ENCODE measurements around the genes COQ4 and ZER1.

GRCh38 chr9:128176263-128176765 is 15.1 kb downstream of the CIZ1 start:
- RAMPAGE, total RNA: no peak

- RAMPAGE, total RNA: no peak
Measured at GRCh38 chr9:128192823-128193614, 1.6 kb upstream of the CIZ1 start.

- RAMPAGE, total RNA: no peak
Measured at GRCh38 chr9:128243164-128244242, 32.3 kb downstream of the GOLGA2 start.

- RAMPAGE, total RNA: no peak
Measured at GRCh38 chr9:128274712-128275508, 897 bp downstream of the GOLGA2 start.

DNA sequence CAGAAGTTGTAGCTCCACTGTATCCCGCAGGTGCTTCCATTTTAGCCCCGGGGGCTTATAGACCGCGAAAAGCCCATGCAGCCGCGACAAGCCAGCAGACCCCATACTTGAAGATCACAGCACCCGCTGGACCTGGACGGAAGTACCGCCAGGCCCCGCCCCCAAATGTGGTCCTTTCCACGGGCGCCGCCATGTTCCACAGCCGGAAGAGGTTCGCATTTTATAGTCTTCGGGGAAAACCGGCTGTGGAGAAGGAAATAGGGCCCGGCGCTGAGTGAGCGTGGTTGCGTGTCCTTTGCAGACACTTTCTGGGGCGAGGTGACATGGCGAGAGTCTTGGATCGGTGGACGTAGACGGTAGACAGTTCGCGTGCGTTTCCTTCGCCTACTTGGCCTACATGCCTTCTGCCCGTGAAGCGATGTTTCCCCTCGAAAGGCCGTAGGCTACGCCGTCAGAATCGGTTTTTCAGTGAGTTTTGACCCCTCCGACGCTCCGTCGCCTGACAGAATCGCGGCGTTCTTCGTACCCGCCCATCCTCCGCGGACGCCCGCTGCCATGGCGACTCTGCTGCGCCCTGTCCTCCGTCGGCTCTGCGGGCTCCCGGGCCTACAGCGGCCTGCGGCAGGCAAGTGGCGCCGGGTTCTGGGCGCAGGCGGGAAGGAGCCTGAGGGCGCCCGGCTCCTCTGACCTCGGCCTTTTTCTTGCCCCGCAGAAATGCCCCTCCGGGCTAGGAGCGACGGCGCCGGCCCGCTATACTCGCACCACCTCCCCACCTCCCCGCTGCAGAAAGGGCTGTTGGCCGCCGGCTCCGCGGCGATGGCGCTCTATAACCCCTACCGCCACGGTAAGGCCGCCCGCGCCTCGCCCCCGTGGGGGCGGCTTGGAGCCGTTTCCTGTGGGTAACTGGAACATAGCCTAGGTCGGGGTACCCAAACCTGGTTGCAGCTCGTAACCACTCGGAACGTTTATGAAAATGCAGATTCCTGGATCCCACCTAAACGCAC is at the start of gene COQ4:
TSS of gene COQ4 (plus strand) at position 536 of the 1,004 bp plus-strand sequence.
- RAMPAGE, total RNA: start-site peak on the plus strand centred at position 537 of the sequence, 20 bp wide, 52 and 80 reads in 2 replicates

- RAMPAGE, total RNA: no peak
Measured at GRCh38 chr9:128494243-128494975, 10.1 kb upstream of the GLE1 start.

DNA sequence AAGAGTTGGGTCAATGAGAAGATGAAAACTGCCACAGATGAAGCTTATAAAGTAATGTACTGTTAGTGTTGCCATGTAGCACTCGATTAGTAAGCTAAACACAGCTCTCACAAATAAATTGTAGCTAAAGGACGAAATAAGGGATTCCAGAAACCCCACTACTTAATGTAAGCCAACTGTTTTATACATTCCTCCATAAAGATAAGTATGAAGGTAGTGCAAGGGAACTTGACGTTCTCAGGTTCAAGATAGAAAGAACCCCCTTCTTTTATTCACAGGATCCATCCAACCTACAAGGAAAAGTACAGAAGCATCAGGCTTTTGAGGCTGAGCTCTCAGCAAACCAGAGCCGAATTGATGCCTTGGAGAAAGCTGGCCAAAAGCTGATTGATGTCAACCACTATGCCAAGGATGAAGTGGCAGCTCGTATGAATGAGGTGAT is 30.4 kb downstream of the SPTAN1 start:
- RAMPAGE, total RNA: no peak

DNA sequence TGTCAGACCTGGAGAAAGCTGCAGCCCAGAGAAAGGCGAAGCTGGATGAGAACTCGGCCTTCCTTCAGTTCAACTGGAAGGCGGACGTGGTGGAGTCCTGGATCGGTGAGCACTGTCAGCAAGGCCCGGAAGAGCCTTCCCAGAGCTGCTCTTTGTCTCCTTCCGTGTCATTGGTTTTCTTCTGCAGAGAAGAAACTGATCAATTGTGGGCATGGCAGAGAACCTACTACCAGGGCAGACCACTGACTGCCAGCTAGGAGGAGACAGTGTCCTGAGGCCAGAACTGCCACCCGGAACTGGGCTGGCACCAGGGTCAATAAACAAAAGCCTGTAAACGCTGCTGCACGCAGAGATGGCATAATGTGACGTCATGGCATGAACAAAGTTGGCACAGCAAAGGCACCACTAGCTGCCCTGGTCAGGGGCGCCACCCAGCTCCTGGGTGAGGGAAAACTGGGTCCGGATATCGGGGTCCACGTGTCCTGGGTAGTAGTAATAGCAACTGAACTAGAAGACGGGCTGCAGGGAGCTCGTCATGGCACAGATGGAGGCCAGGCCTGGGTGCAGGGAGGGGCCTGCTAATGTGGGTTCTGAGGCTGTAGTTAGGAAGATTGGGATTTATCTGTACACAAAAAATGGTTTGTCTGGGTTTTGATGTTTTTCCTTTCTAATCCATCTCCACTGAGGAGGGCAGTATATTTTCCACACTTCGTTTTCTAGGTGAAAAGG is 32.1 kb downstream of the DYNC2I2 start:
- RAMPAGE, total RNA: no peak

DNA sequence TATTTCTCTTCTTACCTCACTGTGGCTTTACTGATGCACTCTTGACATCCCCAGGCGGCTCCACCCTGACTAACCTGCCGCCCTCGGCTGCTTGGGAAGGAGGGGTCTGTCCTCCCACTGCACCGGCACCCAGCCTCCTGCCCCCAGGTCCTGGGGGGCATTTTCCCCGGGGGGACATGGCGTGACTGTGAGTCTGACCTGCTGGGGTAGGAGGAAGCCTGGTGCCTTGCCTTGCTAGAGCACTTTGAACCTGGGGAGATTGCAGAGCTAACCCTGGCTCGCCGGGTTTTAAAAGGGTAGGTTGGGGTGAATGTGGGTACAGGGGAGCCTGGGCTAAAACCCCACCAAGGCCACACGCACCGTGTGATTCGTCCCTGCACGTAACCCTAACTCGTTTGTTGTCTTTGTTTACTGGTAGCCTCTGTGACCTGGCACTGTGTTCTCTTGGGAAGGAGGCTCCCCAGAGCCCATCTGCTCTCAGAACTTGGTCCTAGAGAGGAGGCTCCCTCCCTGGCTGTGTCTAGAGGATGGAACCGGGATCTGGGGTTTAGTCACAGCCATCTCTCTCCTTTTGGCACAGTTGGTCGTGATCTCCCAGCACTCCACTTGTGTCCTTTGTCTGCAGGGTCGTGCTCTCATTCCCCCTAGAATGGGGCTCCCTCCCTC is 27.3 kb downstream of the DYNC2I2 start:
- RAMPAGE, total RNA: no peak

DNA sequence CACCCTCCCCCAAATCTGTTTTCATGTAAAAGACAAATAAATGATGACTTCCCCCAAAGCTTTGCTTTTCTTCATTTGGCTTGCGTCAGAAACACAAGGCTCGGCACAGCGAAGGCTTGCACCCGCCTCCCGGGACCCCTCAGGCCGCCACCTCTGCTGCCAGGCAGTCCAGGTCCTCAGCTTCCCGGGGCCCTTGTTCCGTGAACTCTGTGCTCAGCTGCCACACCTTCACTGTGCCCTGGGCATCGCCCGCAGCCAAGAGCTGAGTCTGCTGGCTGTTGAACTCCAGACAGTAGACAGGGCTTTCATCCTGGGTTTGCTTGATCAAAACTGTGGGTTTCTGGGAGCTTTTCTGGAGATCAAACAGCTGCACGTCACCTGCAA is 23.1 kb downstream of the DYNC2I2 start:
- RAMPAGE, total RNA: no peak

- RAMPAGE, total RNA: no peak
Measured at GRCh38 chr9:128702928-128703623, 773 bp downstream of the PKN3 start.

GRCh38 chr9:128770050-128770782 is 1.5 kb downstream of the ZER1 start:
- RAMPAGE, total RNA: no peak

- RAMPAGE, total RNA: no peak
Measured at GRCh38 chr9:128771783-128772182, at the start of gene ZER1. TSS of gene ZER1 (minus strand) at chr9:128771927.

DNA sequence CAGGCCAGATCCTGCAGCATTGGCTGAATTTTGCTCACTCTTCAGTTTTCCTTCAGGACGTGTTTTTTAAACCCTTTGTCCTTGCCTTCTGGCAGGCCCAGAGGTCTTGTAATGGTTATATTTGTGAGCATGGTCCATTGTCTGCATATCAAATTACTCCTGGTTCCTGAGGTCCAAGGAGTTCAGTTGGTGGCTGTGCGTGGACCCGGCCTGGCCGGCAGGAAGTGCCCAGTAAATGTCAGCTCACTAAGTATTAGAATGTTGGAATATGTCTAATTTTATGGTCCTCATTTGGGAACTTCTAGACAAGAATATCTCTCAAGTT is 690 bp downstream of the TBC1D13 start:
- RAMPAGE, total RNA: no peak

DNA sequence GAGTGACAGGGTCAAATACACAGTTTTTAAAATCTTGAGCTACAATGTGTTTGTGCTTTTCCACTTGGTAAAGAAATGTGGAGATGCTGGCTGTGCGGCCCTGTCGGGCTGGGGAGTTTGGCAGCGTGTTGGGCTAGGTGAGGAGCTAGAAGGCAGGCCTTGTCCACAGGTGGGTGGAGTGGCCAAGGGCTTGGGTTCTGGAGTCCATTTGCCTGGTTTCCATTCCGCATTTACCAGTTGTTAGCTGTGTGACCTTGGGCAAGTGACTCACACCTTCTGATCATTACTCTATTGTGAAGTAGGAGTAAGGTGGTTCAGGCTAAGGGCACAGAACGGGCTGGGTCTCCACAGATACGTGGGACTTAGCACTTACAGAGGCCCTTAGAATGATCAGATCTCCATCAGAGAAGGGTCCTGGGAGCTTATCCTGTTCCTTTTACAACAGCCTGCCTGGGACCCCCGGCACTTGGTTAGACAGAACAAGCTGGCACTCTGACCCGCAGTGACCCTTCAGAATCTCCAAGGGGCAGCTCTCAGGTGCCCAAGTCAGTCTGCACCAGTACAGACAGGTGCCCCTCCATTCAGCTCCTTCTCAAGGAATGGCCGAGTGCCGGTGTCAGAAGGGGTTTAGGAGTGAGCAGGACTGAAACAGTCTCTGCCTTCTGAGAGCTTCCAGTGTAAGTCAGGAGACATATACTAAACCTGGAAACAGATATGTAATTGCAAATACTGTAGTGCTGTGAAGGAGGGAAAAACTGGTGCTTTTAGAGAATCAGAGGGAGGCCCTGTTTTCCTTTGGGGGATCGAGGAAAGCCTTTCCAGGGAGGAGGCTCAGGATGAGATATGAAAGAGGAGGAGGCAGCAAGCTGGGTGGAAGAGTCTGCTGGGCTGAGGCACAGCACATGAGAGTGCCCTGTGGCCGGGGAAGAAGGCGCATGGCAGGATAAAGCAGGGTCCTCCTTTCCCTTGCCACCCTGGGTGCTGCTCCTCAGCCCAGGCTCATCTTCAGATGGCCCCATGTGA is 6.5 kb downstream of the TBC1D13 start:
- RAMPAGE, total RNA: no peak

GRCh38 chr9:128818789-128819671 is 730 bp downstream of the ENDOG start:
- RAMPAGE, total RNA: no peak

DNA sequence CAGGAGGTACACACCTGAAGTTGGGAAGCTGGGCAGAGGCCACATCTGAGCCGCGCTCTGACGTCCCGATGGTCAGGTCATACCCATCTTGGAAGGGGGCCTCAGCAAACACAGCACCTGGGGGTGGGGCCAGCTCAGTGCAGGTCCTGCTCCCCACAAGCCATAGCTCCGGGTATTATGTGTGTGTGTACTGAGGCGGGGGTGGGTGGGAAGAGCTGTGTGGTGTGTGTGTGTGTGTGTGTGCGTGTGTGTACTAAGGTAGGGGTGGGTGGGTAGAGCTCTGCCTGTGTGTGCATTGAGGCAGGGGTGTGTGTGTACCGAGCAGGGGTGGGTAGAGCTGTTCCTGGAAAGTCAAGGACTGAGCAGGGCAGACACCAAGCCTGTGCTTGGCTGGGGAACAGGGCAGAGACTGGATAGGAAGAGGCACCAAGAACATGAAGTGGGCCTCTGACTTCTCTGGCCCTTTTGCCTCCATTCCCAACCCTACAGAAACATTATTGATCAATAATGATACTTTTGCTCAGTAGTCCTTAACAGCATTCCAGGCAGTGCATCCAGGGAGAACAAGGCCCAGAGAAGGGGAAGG is 5.4 kb downstream of the SPOUT1 start:
- RAMPAGE, total RNA: no peak

GRCh38 chr9:128875561-128876277 is 6.0 kb downstream of the KYAT1 start:
- RAMPAGE, total RNA: no peak

GRCh38 chr9:128878281-128878913 is 3.4 kb downstream of the KYAT1 start:
- RAMPAGE, total RNA: no peak

- RAMPAGE, total RNA: no peak
Measured at GRCh38 chr9:128901763-128902781, 18.7 kb upstream of the PHYHD1 start.